Fallopian tube (tissue), 1 donor: Measurements from ENCODE around the gene DHX40.

- PRO-cap: unidirectional peak, plus-strand start at chr17:59565632
Observed at GRCh38 chr17:59565315-59566014, at the start of gene DHX40. TSS of gene DHX40 (plus strand) at chr17:59565610.

DNA sequence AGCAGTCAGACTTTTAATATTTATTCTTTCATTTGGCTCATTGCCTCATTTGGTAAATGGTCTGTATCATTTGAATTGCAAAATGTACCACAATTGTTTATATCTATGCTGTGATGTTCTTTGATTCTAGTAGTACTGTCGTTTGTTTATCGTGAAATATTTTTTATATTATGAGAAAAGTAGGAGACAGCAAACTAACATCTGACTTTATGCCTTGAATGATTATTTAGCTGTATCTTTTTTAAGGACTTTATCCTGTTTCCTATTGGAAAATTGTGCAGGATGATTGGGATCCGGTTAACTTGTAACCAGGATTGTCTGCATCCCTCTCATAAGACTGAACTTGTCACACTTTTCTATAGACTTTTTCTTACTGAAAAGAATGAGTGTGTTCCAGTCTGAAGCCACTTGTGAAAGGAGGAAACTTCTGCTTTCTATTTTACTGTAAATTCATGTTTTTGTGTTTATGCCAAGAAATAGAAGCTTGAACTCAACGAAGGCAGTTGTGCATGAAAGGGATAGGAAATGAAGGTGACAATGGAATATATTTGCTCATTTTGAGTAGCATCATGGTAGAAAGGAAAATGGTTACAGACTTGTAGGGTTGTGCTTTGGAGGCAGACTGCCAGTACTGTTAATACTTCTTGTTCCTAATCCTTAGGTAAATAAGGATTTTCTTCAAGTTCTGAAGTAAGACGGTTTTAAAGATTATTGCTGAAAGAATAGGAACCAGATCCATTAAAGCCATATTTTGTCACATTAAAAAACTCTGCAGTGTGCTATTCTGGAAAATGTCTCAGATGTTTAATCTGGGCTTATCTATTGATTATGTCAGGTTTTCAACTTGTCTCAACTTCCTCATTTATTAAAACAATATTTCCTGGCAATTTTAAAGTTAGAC lies 8.0 kb downstream of the CLTC start:
- PRO-cap: no peak

- PRO-cap: no peak
Observed at GRCh38 chr17:59655822-59656411, 36.2 kb downstream of the CLTC start.

DNA sequence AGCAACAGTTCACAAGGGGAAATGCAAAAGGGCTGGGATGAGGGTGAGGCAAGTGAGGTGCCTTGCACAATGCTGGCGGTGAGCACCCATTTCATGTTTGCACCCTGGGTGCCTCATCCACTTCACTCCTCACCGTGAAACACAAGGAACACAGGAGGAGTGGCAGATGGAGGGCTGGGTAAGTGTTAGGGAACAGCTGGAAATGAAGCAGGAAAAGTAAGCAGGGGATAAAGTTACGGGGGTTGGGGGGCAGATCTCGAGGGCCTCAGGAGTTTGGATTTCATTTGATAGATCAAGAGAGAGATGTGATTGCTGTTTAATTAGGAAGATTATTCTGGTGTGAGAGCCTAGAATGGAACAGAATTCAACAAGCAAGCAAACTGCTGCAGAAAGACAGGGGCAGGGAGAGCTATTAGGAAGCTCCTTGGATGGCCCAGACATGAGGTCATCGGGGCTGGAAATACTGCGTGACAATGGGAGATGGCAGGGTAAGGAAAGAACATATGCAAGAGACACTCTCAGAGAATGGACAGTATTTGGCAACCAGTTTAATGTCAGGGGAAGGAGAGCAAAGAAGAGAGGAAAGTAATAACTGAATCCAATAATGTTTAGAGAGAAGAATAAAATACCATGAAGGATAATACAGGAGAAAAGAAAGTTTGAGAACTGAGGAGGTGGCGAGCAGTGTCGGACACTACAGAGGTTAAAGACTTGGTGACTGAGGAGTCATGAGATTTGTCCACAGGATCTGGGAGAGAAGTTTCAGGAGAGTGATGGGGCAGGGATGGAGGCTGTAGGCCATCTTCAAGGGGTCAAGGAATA lies 8.4 kb upstream of the HEATR6 start:
- PRO-cap: no peak

DNA sequence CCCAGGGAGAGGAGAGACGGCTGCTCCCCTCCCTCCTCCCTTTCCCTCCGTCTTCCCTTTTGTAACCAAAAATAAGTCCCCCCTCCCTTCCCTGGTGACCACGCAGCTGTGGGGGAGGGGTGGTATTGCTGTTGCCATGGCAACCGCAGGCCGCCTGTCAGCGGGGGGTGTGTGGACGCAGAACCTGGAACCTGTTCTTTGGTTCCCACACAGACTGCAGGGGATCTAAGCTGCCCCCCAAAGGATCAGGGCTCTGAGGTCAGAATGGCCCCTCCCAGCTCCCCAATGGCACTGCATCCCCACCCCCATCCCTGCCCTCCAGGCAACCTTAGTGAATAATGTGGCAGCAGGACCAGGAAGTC lies 11.8 kb downstream of the CA4 start:
- PRO-cap: no peak

DNA sequence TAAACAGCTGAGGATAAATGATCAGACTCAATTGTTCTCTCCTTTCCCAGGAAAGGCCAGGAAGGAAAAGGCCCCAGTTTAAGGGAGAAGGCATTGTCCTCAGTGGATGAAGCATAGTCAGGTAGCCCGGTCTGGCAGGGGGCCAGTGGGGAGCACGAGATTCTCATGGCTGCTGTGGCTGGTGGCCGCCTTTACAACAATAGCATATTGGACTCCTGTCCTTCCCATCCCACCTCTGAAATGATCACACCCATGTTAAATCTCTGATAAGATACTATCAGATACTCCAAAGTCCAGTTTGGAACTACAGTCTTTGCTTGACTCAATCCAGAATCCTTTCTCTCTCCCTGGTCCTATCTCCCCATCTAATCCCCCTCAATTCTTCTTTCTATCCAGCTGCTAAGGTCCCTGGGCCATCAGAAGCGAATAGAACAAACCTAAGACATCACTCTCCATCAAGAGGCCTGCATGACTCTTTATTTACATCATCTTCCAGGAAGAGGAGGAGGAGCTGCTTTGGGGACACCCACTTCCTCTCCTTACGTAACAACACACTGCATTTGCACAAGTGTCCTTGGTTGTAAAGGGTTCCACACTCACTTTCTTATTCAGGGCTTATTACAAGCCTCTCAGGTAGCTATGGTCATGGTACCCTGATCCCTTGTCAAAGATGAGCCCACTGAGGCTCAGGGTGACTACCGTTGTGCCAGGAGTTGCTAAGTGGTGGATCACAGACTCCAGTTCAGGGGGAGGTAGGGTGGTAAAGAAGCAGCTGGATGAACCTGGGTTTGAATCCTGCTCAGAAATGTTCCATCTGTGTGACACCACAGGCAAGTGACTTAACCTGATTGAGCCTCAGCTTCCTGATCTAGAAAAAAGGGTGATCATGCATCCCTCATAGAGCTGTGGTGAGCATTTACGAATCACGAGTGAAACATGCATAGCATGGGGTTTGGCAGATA lies 20.7 kb downstream of the CA4 start:
- PRO-cap: no peak

GRCh38 chr17:60487694-60488526 lies 38.1 kb downstream of the APPBP2 start:
- PRO-cap: no peak

- PRO-cap: unidirectional peak, plus-strand start at chr17:60524812; bidirectional peak, plus-strand start at chr17:60524899, minus-strand start at chr17:60524876
Observed at GRCh38 chr17:60524657-60525272, 1.3 kb downstream of the APPBP2 start.

- PRO-cap: unidirectional peak, plus-strand start at chr17:60571385
Observed at GRCh38 chr17:60571093-60571618, 28.8 kb upstream of the PPM1D start.

DNA sequence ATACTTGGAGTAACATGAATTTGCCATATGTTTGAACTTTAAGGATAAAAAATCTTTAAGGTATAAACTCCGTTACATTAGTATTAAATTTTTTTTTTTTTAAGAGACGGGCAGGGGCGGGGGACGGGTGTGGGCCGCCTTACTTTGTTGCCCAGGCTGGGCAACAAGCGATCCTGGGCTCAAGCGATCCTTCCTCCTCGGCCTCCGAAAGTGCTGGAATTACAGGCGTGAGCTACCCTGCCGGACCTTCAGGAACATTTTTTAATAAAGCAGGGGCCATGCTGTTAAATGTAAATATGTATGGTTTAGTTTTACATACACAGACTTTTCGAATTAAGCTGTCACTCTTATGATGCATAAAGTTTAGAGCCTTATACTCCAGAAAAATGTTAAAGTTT lies 2.3 kb downstream of the PPM1D start:
- PRO-cap: no peak

GRCh38 chr17:61111205-61111568 lies 288.5 kb upstream of the TBX2 start:
- PRO-cap: no peak

- PRO-cap: no peak
Observed at GRCh38 chr17:61128565-61129266, 270.9 kb upstream of the TBX2 start.

DNA sequence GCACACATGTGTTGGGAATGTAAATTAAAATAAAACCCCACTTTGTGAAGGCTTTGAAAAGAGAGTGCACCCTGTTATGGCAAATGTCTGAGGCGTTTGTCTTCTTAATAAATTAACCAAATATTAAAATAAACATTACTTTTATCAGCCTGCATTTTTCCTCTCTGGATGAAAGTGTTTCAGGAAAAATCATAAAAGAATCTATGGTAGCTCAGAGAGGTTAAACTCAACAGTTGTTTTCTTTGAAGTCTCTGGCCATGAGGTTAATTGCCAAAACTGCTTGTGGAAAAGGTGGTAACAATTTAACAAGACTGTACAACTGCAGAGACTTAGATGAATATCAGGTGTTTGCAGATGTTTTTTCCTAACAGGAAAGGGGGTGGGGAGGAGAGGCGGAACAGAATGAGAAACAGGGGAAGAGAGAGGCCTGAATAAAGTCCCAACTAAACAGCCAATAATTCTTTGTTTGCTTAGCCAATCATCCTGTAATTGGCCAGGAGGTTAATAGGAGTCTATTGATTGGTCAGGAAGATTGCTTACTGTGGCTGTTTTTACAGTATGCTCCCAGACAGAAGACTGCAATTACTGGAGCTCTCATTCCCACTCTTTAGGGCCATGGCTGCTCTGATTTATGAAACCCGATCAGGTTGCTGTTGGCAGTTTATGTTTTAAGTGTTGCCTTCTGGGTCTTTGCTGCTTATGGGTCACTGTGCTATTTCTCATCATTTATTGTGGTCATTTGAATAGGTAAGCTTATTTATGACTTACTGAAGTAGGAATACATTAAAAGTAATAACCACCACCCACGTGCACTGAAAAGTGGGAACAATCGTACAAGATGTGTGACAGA lies 249.8 kb upstream of the TBX2 start:
- PRO-cap: bidirectional peak, plus-strand start at position 567 of the sequence, minus-strand start at position 404 of the sequence

GRCh38 chr17:61208427-61209432 lies 190.9 kb upstream of the TBX2 start:
- PRO-cap: unidirectional peak, minus-strand start at chr17:61209242

- PRO-cap: no peak
Observed at GRCh38 chr17:61322180-61323020, 77.2 kb upstream of the TBX2 start.

GRCh38 chr17:61456099-61456510 lies 3.9 kb downstream of the TBX4 start:
- PRO-cap: no peak

GRCh38 chr17:61945014-61945556 lies 17.3 kb upstream of the INTS2 start:
- PRO-cap: no peak

- PRO-cap: no peak
Observed at GRCh38 chr17:61980518-61981008, 52.8 kb upstream of the INTS2 start.

DNA sequence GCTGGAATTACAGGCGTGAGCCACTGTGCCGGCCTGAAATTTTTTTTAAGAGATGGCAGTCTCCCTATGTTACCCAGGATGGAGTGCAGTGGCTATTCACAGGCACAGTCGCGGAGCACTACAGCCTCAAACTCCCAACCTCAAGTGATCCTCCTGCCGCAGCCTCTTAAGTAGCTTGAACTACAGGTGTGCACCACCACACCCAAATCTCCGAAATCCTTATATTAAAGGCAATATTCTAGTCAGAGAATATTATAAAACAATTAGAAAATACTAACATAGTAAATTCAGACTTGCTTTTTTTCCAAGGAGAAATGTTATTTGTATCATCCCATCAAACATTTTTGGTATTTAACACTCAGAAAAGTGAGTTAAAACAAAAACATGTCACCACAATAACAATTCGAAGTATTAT lies 25.2 kb downstream of the MED13 start:
- PRO-cap: no peak

DNA sequence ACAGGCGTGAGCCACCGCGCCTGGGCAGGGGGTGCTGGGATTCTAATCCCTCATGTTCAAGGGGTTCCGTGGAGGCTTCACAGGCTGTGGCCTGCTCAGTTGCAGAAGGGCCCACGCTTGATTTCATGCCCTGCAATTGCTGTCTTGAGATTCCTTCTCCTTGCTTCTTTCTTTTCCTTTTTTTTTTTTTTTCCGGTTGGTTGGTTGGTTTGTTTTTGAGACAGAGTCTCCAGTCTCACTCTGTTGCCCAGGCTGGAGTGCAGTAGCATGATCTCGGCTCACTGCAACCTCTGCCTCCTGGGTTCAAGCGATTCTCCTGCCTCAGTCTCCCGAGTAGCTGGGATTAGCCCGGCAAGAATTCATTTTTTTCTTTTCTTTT lies 19.0 kb upstream of the TLK2 start:
- PRO-cap: no peak